Gastroesophageal sphincter (tissue), 4 donors: ENCODE results near the gene FBRSL1.

DNA sequence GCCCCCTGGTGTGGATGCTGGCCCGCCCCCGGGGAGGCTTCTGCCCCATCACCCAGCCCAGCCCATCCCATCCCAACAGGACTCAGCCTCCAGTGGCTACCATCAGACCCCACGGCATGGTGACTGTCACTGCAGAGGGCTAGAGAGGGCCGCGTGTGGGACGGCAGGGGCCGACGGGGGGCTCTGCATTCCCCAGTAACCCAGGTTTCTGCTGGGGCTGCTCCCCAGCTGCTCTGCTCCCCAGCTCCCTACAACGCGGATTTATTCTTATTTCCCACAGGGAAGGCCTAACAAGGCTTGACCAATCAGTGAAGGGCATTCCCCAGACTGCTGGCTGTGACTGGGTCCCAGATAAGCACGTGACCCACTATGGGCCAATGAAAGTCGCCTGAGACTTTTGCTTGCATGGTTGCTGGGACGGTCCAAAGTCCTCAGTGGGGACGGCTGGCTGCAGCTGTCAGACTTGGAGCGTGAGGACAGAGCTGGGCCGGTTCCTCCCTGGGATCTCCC lies 50.4 kb downstream of the GALNT9 start:
- PRO-cap: no peak
- RAMPAGE, long total RNA, 4 experiments: no peak in any of the 4 experiments

- PRO-cap: no peak
- RAMPAGE, long total RNA, 4 experiments: no peak in any of the 4 experiments
These were observed 43.7 kb upstream of the FBRSL1 start for GRCh38 chr12:132446191-132446629.

DNA sequence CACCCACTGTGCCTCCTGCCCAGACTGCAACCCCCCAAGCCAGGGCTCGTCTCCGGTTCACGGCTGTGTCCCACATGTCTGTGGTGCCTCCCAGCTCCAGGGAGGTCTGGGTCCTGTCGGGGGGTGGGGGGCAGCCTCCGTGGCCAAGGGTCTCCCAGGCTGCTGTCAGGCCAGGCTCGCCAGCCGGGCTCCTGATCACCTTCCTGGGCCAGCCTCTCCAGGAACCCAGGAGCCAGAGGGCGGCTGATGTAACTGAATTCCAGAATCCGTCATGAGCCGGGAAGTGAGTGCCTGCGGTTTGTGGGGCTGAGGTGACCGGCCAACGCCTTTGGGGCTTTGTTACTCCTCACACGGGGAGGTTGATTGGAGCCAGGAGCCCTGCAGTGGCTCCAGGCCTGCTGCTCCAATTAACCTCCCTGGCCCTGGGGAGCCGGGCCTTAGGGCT lies 36.5 kb upstream of the FBRSL1 start:
- PRO-cap: no peak
- RAMPAGE, long total RNA, 4 experiments: no peak in any of the 4 experiments

DNA sequence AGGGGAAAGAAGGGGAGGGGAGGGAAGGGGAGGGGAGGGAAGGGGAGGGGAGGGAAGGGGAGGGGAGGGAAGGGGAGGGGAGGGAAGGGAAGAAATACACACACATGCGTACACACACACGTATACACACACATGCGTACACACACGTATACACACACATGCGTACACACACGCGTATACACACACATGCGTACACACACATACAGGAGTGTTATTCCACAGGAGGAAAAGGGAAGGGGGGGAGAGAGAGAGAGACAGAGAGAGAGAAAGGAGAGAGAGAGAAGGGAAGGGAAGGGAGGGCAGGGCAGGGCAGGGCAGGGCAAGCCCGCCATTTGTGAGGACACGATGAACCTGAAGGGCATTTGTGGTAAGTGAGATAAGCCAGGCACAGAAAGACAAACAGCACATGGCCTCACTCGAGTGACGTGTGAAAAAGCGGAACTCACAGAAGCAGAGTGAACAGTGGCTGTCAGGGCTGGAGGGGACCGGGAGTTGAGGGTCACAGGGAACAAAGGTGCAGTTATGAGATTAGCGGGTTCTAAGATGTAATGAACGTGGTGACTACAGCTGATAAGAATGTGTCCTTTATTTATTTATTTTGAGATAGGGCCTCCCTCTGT lies 19.0 kb upstream of the FBRSL1 start:
- PRO-cap: no peak
- RAMPAGE, long total RNA, 4 experiments: no peak in any of the 4 experiments

- PRO-cap: bidirectional peak, plus-strand start at chr12:132490154, minus-strand start at chr12:132489803
- RAMPAGE, long total RNA, 4 experiments: no peak in any of the 4 experiments
These were observed at the start of gene FBRSL1 for GRCh38 chr12:132489575-132490399. Gene FBRSL1, plus strand, starts transcription at chr12:132490151.

- PRO-cap: no peak
- RAMPAGE, long total RNA, 4 experiments: no peak in any of the 4 experiments
These were observed 39.9 kb downstream of the FBRSL1 start for GRCh38 chr12:132529751-132530272.

- PRO-cap: no peak
- RAMPAGE, long total RNA, 4 experiments: no peak in any of the 4 experiments
These were observed 2.1 kb downstream of the LRCOL1 start for GRCh38 chr12:132608141-132608743.

DNA sequence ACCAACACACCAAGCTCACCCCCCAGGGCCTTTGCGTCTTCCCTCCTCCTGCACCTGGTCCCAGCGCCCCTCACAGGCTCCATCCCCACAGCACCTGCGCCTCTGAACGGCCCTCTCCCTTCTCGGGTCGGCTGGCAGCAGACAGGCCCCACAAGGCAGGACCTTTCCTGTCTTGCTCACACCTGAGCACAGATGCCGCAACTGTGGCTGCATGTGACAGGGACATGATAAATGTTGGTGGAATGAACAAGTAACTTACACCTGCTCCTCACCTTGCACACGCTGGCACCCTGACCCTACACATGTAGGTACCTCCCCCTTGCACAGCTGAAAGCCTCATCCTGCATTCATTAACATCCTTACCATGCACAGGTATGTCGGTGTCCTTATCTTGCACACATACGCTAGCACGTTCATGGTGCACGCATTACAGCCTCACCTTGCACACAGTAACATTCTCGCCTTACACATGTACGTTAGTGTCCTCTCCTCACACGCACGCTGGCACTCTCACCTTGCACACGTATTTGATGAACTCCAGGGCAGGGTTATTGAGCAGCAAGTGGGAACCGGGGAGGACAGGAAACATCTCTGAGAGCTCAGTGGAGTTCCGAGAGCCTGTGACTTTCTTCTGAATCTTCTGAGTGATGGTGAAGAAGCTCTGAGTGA lies 13.4 kb downstream of the P2RX2 start:
- PRO-cap: no peak
- RAMPAGE, long total RNA, 4 experiments: no peak in any of the 4 experiments

DNA sequence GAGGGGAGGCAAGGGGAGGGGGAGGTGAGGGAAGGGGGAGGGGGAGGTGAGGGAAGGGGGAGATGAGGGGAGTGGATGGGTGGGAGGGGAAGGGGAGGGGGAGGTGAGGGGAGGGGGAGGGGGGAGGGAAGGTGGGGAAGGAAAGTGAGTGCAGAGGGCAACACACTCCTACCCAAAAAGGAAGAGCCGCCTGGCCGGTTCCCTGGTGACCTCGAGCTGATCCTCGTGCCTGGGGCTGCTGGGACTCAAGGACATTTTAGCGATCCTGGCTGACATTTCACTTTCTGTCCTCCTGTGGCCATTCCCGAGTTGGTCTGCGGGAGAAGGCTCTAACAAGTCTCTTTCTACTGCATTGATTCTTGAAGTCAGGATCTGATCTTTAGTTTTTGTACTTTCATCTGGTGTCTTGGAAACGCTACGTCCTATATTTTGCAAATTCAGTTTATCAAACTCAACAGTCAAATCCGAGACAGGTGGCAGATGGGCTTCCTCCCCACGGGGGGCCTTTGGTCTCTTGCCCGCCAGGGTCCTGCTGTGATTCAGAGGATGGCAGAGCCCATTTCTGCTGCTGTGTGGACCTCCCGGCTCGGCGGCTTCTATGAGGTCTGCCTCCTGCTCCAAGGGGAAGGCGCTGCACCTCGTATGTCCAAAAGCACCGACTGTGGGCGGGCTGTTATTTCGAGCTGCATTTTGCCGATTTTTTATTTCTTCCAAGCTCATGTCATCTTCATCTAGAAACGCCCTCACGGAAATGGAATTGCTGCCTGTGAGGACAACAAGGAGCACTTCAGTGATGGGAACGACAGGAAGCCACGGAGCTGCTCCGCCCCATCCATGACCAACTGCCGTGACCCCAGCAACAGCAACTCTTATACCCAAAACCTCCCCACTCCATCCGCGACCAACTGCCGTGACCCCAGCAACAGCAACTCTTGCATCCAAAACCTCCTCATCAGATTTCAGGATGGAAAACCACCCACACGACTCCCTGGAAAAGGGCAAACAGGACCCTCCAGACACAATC lies 19.2 kb downstream of the PGAM5 start:
- PRO-cap: no peak
- RAMPAGE, long total RNA, 4 experiments: no peak in any of the 4 experiments

- PRO-cap: no peak
- RAMPAGE, long total RNA, 4 experiments: start-site peak on the minus strand in 1 of 4 experiments, at chr12:132733516-132733573 at its widest, 6 reads per replicate
These were observed 22.7 kb downstream of the PGAM5 start for GRCh38 chr12:132733103-132733903.

GRCh38 chr12:132747672-132748566 lies 13.7 kb downstream of the ANKLE2 start:
- PRO-cap: no peak
- RAMPAGE, long total RNA, 4 experiments: no peak in any of the 4 experiments

DNA sequence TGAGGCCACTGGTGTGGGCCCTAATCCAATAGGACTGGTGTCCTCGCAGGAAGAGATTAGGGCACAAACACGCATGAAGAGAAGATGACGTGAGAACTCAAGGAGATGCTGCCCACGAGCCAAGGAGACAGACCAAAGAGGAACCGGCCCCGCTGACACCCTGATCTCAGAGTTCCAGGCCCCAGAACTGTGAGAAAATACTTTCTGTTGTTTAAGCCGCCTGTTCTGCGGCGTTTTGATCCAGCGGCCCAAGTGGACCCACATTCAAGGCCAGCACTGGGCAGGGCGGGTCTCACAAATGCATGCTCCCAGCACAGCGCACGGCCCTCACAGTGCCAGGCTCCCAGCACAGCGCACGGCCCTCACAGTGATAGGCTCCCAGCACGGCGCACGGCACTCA lies 6.8 kb upstream of the GOLGA3 start:
- PRO-cap: no peak
- RAMPAGE, long total RNA, 4 experiments: no peak in any of the 4 experiments

GRCh38 chr12:132886957-132887512 lies 370 bp downstream of the CHFR start:
- PRO-cap: no peak
- RAMPAGE, long total RNA, 4 experiments: no peak in any of the 4 experiments

DNA sequence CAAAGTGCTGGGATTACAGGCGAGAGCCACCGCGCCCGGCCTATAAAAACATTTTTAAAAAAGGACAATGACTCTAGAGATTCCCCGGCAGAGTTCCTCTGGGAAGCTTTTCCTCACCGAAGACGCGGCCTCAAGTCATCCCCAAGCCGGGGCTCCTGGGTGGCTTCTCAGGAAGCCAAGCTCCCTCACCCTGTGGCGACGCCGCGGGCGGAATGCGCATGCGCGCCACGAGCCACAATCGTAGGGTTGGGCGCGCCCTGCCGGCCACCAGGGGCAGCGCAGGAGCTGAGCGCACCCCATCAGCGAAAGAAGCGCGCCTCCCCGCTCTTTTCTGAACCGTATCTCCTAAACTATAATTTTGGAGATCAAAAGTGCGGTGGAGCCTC lies 17.3 kb upstream of the CHFR start:
- PRO-cap: unidirectional peak, minus-strand start at position 194 of the sequence
- RAMPAGE, long total RNA, 4 experiments: no peak in any of the 4 experiments

GRCh38 chr12:132907952-132908649 lies 20.7 kb upstream of the CHFR start:
- PRO-cap: unidirectional peak, minus-strand start at chr12:132908345; bidirectional peak, plus-strand start at chr12:132908715, minus-strand start at chr12:132908491
- RAMPAGE, long total RNA, 4 experiments: no peak in any of the 4 experiments

DNA sequence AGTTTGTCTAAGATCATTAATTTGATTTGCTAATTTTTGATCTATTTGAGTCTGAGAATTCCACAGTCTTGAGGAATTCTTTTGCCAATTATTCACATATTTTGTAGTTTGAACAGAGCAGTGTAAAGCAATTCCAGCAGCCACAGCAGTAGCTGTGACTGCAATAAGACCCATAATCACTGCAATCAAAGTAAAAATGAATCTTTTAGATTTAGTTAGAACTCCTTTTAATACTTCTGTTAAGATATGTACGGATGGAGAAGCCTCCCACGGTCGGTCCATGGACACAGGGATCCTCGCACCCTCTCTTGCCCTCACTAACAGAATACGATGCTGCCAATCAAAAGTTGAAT lies 11.3 kb downstream of the ZNF140 start:
- PRO-cap: no peak
- RAMPAGE, long total RNA, 4 experiments: no peak in any of the 4 experiments